Neural cell (in vitro differentiated cells): ENCODE measurements around the gene GRIK2.

GRCh38 chr6:96898574-96899044 is 918 bp upstream of the NDUFAF4 start:
- RAMPAGE, long total RNA = no peak

GRCh38 chr6:97964353-97964599 is 681.3 kb upstream of the MMS22L start:
- RAMPAGE, long total RNA = no peak

DNA sequence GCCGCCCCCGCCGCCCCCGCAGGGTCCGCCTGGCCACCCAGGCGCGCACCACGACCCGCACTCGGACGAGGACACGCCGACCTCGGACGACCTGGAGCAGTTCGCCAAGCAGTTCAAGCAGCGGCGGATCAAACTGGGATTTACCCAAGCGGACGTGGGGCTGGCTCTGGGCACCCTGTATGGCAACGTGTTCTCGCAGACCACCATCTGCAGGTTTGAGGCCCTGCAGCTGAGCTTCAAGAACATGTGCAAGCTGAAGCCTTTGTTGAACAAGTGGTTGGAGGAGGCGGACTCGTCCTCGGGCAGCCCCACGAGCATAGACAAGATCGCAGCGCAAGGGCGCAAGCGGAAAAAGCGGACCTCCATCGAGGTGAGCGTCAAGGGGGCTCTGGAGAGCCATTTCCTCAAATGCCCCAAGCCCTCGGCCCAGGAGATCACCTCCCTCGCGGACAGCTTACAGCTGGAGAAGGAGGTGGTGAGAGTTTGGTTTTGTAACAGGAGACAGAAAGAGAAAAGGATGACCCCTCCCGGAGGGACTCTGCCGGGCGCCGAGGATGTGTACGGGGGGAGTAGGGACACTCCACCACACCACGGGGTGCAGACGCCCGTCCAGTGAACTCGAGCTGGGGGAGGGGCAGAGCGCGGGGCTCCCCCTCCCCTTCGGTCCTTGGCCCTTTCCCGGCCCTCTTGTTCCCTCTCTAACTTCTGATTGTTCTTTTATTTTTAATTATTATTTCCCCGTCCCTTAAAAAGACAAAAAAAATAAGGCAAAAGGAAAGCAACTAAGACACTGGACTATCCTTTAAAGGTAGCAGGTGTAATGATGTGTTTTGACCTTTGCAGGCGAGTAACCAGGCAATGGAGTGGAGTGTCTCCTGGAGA is 1.5 kb downstream of the POU3F2 start:
- RAMPAGE, long total RNA = no peak

GRCh38 chr6:99347247-99347805 is 2.1 kb downstream of the FAXC start:
- RAMPAGE, long total RNA = no peak

DNA sequence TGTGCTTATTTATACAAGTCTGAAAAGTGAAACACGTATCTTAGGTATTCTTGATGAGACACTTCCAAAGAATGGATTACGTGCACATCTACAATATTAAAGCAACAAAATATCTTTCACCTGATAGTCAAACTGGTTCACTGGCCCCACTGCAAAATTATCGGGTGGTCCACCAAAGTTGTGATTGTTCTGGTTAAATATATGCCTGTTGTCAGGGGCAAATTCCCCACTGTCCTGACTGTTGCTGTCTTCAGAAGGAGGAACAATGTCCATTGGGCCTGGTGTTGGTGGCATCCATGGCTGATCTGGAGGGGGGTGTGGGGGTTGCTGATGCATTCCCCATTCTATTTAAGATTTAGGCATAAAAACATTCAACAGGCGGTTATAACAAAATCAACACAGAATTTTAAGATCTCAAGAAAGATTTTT is 14.5 kb downstream of the PNISR start:
- RAMPAGE, long total RNA = no peak

- RAMPAGE, long total RNA = no peak
Observed at GRCh38 chr6:100460609-100461275, 4.0 kb downstream of the SIM1 start.

DNA sequence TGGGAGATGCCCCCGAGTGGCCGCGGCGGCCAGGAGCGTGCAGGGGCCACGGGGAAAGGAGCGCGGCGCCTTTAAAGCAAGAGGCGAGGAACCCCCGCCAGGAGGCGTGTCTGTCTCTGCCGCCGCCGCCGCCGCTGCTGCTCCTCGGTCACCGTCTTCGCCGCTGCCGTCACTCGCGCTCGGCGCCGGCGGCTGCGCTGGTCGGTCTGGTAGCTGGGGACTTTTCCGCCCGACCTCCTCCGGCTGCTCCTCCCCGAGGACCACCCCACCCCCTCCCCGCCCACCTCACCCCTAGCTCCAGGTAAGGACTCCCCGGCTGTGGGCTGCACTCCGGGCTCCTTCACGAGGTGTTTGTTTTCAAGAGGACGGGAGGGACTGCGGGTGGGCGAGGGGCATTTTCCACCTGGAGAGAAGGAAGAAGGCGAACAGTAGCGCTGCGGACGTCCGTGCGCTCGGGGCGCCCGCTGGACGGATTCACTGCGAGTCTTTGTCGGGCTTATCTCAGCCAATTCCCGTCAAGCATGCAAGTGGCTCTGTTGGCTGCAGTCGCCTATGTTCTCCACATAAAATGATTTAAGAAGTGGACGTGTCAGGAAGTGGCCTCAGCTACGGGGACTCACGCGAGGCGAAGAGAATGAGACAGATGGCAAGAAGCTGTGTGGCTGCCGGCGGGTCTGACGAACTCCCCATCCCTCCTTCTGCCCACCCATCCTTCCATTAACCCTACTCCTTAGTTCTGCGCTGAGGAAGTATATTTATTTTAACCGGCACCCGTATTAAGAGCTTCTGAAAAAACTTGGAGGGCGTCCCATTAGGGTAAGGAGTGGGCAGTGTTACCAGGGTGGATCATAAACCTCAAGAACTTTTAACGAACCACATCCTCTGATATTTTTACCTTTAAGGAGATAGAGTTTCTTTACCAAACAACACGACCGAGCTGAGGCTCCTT is at the start of gene GRIK2:
GRIK2 (plus strand) TSS at position 172 of the 949 bp plus-strand sequence.
- RAMPAGE, long total RNA = no peak

DNA sequence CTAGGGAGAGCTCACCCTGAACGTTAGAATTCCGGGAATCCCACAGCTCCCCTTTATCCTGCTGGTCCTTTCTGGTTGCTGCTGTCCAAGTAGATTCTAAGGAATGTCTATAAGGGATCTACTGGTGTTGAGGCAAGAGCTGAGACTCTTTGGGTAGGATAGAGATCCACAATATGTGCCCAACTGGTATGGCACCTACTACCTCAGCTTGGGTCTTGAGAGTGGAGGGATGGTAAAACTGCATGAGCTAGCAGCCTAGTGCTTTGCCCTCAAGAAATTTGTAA is 568.2 kb downstream of the GRIK2 start:
- RAMPAGE, long total RNA = no peak

GRCh38 chr6:101970090-101970419 is 576.5 kb downstream of the GRIK2 start:
- RAMPAGE, long total RNA = no peak

DNA sequence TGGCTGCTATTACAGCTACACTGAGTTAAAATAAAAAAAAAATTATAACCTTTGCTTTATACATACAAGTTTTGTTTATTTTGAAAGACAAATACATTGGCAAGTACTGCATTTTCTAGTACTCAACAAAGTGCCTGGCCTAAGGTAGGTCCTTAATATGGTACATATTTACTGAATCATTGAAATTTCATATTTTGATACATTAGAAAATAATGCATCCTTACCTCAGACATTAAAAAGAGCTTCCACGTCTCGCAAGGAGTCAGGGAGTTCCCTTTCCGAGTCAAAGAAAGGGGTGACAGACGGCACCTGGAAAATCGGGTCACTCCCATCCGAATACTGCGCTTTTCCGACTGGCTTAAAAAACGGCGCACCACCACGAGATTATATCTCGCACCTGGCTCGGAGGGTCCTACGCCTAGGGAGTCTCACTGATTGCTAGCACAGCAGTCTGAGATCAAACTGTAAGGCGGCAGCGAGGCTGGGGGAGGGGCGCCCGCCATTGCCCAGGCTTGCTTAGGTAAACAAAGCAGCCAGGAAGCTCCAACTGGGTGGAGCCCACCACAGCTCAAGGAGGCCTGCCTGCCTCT is 776.2 kb downstream of the GRIK2 start:
- RAMPAGE, long total RNA = no peak

DNA sequence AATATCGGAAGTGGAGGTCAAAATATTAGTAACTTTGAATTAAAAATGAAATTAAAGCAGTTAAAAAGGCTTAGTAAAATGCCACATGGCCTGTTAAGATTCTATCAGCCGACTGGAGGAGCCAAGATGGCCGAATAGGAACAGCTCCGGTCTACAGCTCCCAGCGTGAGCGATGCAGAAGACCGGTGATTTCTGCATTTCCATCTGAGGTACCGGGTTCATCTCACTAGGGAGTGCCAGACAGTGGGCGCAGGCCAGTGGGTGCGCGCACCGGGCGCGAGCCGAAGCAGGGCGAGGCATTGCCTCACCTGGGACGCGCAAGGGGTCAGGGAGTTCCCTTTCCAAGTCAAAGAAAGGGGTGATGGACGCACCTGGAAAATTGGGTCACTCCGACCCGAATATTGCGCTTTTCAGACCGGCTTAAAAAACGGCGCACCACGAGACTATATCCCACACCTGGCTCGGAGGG is 1150.8 kb downstream of the HACE1 start:
- RAMPAGE, long total RNA = no peak

GRCh38 chr6:104940070-104940793 is 16.7 kb upstream of the LIN28B start:
- RAMPAGE, long total RNA = no peak

GRCh38 chr6:105137423-105137928 is 519 bp upstream of the BVES start:
- RAMPAGE, long total RNA = no peak

GRCh38 chr6:105161435-105161900 is 18.3 kb downstream of the POPDC3 start:
- RAMPAGE, long total RNA = no peak

- RAMPAGE, long total RNA = no peak
Observed at GRCh38 chr6:105402084-105402922, 579 bp downstream of the PREP start.

DNA sequence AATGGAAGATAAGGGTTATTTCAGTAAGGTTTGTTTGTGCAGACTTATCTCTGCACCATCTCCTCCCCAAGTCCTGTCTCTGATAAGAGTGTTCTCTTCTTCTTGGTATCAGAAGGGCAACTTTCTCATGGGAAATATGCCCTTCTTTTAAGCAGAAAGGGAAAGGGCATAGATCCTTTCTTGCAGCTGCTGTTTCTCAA is 51.9 kb upstream of the PREP start:
- RAMPAGE, long total RNA = no peak

GRCh38 chr6:105590895-105591510 is 188.1 kb upstream of the PREP start:
- RAMPAGE, long total RNA = no peak

DNA sequence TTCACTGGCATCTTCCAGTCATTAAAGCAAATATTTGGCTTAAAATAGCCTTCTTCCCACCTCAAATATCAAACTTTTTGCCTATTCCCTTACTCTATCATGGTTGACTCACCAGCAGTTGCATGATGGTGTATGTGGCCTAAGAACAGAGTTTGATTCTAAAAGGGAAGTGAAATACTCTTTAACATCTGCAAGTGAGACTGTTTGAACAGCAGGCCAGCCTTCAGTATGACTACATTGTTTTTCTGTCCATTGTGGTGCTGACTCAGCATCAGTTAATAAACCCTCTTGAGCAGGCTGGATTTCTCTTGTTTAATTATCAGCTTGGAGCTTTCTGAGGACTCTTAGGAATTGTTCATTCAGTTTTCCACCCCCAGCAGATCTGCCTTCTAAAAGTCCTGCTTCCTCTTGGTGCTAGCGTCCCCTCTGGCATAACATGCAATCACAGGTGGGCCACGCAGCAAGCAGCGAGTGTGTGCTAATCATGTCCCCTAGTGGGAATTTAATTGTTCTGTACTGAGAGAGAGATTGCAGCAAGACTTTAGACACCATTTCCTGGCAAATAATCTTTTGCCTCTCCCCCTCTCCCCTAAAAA is 1.6 kb upstream of the PRDM1 start:
- RAMPAGE, long total RNA = no peak

- RAMPAGE, long total RNA = no peak
Observed at GRCh38 chr6:106097049-106098375, 11.4 kb downstream of the PRDM1 start.

DNA sequence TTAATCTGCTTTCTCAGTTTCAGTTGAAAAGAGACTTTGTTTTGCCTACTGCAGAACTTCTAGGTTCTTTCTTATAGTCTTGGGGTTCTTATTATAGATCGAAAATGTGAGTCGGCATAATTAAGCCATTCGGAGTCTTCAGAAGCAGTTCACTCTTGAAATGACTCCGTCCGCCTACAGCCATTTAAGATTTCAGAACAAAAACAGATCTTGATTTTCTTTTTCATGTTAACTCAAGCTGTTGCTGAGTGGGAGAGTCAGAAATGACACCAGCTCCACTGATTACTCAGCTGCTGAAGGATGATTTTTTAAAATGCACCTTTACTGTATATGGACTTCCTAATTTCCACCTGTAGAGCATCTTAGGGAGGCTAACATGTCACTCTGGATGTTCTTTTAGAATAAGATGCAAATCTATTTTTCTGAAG is 15.9 kb downstream of the PRDM1 start:
- RAMPAGE, long total RNA = no peak